LUHMES (cell line): Measurements from ENCODE around the gene LEPR.

DNA sequence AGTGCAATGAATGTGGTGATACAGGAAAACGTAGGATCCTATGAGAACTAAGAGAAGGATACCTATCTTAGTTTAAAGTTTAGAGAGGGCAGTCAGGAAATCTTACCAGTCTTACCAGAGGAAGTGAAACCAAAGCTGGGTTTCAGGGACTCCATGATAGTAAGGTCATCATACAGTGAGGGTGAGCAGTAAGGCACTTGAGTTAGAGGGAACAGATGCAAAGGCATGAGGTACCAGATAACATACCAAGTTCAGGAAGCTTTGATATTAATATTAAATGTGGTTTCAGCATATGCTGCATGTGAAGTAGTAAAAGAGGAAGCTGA, 16.8 kb downstream of the ATG4C start:
- PRO-cap = no peak

DNA sequence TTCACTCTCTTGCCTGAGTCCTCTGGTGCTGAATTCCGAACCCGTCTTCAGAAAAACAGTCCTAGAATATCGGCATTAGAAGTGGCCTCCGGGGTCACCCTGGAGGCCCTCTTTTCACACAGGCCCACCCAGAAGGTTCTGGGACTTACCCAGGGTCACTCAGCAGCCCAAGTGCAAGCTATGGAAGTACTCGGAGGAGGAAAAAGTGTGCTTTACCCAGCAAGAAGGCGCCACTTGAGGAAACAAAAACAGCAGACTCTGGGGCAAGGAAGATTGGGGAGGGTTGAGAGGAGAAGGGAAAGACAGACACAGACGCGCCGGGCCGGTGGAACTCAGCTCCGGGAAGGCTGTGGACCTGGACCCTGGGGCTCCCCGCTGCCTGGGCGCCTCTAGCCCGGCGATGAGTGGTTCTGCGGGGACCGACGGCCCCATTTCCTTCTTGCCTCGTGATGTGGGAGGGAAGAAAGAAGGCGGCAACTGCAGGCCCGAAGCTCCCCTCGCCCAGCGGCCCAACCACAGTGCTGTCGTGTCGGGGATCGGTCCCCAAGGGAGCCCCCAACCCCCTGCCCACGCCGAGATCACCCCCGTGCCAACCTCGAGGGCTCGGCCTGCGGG, 7.1 kb downstream of the FOXD3 start:
- PRO-cap = no peak

DNA sequence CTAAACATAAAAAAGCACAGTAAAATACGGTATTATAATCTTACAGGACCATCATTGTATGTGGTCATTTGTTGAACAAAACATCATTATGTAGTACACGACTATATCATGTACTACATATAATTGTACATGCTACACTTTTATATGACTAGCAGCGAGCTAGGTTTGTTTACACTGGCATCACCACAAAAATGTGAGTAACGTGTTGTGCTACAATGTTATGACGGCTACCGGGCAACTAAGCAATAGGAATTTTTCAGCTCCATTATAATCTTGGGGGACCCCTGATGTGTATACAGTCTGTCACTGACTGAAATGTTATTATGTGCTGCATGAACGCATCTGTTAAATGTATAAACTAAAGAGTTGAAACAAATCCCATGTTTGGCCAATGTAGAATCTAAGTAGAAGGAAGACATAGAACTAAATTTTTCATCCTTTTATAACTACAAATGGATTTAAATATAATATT, 35.3 kb downstream of the ITGB3BP start:
- PRO-cap = no peak

DNA sequence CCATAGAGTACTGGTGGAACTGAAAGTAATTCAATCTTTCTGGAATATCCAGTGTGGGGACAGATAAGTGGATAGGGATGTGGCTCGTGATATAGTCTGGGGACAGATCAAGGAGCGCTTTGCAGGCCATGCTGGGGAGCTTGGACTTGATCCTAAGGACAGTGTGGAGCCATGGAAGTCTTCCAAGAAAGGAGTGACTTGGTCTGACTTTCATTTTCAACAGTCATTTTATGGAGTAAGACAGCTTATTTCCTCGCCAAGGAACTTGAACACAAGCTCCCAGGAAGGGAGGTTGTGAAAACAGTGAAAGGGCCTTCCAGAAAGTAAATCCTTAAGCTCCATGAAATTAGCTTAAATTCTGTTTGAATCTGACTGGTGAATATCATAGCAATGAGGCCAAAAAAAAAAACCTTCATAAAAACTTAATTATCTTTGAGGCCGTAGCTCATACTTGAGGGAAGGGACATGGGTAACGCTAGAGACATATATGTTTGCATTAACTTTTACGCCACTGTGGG, 55.9 kb downstream of the ROR1 start:
- PRO-cap = no peak

DNA sequence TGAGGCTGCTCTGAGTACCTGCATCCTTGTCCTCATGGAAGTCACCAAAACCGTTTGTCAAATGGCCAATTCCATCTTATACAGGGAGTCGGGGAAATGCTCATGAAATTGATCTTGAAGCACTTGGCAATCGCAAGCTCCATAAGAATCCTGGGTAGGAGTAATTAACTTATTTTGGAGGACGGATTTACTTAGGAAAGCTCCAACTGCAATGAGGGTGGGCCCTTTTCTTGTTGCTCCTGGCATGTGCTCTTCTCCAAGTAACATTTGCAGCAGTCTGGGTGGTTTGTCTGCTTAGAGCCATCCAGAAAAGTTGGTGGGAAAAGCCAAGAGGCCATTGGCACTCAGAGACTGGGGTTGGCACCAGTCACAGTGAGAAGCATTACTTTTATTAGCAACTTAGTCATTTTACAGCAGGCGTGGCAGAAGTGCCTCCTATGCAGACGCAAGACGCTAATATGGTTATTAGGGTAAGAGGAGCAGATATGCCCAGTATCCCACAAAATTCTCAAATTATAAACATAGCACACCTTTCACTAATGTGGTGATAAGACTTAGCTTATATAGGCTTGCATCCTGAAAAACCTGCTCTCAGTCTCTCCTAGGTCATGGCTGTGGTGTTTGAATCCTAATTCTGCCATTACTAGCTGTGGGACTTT, 154.3 kb downstream of the ROR1 start:
- PRO-cap = no peak

- PRO-cap = no peak
These were observed 116.9 kb downstream of the UBE2U start for GRCh38 chr1:64320444-64320643.

- PRO-cap = no peak
These were observed 42.5 kb downstream of the CACHD1 start for GRCh38 chr1:64512410-64512817.

- PRO-cap = no peak
These were observed 1.4 kb downstream of the RAVER2 start for GRCh38 chr1:64746322-64746677.

DNA sequence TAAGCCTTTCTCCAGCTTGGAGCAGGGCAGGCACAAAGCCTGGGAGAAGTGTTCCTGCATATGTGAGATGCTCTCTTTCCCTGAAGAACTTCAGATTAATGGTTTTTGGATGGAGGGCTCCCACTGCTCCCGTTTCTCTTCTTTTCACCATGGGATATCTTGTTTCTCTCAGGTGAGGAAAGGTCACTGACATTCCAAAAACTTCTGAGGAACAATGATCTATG, 95.8 kb downstream of the JAK1 start:
- PRO-cap = no peak

DNA sequence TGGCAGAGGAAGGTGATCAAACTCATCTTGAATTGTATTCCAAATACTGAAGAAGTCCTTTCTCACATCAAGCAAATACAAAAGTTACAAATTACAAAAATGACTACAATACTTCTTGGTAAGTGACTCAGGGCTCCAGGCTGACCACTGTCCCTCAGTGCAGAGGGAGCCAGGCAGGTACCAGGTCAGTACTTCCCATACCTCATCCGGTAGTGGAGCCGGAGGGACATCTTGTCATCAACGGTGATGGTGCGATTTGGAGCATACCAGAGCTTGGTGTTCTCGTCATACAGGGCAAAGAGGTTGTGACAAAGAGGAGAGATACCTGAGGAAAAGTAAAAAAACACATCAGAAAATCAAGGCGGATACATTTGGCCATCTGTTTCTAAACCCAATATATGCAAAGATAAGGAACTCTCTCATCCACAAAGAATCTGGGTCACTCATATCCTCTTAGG, 87.5 kb downstream of the JAK1 start:
- PRO-cap = no peak

DNA sequence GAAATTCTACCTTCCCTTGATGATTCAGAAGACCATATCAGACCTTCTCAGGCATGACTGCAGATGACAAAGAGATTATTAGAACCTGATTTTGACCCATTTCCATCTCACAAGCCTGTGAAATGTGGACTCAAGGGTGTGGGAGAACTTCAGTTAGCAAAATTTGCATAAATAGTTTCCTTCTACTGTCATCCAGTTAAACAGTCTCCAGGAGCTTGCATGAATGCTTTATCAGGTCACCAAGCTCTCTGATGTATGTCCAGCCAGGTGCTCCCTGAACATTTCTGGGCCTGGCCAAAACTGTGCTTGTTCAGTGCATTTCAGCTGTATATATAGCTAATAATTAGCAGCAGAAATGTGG, 67.8 kb downstream of the JAK1 start:
- PRO-cap = no peak

DNA sequence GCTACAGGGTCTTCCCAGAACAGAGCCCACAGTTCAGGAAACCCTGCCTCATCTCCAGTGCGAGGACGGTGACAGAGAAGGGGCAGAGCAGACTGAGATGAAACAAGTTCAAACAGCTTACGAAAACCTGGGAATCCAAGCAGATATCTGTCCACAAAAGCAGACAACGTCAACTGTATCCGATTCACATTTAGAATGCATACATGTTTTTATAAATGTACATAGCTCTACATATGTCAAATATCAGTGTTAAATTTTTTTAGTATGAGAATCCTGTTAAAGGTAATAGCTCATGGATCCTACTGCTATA, 61.2 kb downstream of the JAK1 start:
- PRO-cap = no peak

GRCh38 chr1:64934249-64934666, 32.1 kb downstream of the JAK1 start:
- PRO-cap = no peak

GRCh38 chr1:65055581-65056054, 89.3 kb upstream of the JAK1 start:
- PRO-cap = no peak

GRCh38 chr1:65114247-65114637, 33.8 kb upstream of the AK4 start:
- PRO-cap = no peak

DNA sequence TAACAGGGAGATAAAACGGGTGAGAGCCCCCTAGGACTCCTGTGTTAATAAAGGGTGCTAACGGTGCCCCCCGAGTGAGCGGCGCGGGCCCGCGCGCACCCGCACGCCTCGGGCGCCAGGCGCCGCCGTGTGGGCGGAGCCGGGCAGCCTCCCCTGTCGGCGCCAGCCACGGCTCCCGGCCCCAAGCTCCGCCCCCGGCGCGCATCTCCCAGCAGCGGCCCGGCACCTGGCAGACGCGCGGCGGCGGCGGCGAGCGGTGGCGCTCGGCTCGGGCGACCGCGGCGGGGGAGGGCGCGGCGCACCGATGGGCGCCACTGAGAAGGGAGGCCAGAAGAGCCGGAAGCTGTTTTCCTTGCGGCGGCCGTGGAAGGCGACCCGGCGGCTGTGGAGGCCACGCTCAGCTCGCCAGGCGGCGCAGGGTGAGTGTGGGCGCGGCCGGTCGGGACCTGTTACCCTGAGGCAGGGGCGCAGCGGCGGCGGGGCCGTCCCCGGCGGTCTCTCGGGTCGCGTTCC, 55.1 kb upstream of the DNAJC6 start:
- PRO-cap = bidirectional peak, plus-strand start at position 231 of the sequence, minus-strand start at position 130 of the sequence

DNA sequence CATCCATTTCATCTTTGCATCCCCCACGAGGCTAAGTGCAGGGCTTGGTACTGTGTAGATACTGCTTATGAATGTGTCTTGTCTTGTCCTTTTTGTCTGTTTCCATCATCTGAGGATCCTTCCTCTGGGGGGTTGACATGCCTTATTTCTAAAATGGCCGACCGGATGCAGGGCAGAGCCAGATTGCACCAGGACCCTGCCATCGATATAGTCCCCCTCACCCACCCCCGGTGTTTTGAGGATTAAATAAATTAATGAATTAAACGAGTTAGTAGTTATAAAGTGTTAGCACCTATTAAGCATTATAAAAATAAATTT, 53.6 kb upstream of the DNAJC6 start:
- PRO-cap = no peak

DNA sequence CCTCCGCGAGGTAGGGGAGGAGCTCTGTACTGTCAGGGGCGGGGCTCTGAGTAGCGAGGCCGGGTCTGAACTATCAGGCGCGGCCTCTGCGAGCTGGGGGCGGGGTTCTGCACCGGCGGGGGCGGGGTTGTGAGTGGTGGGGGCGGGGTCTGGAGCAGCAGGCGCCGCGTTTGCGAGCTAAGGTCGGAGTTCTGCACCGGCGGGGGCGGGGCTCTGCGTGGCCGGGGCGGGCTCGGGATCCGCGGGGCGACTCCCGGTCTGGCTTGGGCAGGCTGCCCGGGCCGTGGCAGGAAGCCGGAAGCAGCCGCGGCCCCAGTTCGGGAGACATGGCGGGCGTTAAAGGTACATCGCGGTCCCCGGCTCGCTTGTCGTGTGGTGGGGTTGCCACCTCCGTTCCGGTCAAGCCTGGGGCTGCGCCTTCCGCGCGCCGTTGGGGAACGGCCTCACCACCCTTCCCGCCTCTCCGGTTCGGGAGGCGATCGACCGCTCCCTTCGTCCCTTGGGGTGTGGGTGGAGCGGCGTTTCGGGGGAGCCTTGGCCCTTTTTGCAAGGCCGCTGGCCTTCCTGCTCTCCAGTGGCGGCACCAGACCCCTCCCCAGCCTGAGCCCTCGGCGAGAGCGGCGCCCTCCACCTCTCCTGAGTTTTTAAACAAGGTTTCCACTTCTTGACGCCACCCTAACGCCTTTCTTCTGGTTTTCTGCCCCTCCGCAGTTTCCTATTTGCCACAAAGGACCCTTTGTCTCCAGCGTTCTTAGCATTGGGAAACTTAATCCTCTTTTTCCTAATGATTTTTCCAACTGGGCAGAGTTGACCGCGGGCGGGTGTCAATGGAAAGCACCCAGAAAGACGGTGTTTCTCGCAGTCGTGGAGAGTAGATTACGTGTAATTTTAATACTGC, at the start of gene LEPR:
LEPR (plus strand) TSS at position 270 of the 898 bp plus-strand sequence.
- PRO-cap = unidirectional peak, plus-strand start at position 154 of the sequence; unidirectional peak, plus-strand start at position 217 of the sequence; unidirectional peak, plus-strand start at position 314 of the sequence; bidirectional peak, plus-strand start at position 803 of the sequence, minus-strand start at position 545 of the sequence

DNA sequence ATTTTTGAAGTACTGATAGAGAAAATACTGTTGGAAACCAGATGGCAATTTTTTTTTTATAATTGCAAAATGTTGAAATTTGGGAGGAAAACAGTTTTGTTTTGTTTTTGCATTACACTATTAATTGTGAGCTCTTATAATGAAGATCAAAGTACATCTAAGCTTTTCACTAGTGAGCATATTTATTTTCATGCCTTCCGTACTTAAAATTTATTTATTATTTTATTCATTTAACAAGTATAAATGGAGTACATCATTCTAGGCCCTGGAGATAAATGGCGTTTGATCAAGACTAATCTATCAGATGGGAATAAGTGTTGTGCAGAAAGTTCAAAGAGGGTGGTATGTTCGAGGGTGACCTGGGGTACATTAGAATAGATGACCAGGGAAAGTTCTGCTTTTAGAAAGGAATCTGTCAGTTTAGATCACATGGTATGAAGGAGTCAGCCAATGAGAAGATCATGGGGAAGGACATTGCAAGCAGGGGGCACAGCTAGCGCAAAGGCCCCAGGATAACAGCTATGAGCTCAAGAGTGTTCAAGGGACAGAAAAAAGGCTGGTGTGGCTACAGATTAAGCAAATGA, 8.4 kb downstream of the LEPR start:
- PRO-cap = no peak

DNA sequence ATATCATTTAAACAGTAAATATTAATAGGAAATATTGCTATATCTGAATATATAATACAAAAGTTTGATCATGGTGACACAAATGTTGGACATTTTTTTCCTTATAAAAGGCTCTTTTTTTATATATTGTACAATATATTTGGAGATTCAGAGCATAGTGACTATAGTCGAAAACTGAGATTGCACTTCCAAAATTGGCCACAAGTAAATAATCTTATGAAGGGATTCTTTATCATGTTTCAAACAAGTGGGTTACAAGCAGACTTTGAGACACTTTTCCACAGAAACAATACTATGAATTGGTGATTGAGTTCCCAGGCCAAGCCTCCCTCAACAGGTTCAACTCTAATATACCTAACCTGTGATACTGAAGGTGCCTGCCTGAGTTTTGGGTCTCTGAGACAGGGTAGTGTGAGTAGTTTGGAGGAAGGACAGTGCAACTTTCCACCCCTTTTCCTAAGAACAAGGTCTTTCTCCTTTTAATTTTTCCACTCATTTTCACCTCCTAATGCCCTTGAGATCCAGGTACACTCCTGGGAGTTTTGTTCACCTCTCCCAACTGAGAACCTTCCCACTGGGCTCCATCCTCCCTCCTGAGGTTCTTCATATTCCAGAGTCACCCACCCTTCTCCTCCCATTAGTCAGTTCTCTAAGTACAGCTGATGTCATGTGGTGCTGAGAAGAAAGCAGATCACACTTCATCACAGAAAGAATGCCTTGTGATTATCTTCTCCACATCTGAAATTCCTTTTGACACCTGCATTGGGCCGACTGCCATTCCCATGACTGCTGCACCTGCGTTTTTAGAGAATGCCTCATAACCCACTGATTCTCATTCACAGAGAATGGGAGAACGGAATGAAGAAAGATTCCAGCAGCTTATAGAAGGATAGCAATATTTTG, 14.0 kb downstream of the LEPR start:
- PRO-cap = no peak